ENCODE data around the gene TTYH2.

- PRO-cap, 7 experiments: peak in 1 of 7 experiments; most common plus-strand start chr17:73205955 (in 1)
Measured at GRCh38 chr17:73205107-73206449, 12.7 kb downstream of the COG1 start.

DNA sequence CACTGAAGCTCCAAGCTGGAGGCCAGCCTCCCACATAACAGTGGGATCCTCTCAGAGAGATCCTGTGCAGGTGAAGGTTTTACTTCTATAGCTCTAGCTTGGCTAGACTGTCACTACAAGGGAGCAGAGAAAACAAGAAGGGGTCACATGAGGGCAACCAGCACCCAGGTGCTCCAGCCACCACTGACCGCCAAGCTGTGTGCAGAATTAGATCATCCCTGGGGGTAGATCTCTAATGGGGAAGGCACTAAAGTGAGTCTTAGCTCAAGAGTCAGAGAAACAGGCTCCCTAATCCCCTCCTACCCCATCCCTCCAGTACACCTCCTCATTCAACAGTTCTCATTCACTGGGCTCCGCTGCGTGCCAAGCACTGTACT, 13.4 kb downstream of the CDC42EP4 start:
- PRO-cap, 7 experiments: no peak in any of the 7 experiments

DNA sequence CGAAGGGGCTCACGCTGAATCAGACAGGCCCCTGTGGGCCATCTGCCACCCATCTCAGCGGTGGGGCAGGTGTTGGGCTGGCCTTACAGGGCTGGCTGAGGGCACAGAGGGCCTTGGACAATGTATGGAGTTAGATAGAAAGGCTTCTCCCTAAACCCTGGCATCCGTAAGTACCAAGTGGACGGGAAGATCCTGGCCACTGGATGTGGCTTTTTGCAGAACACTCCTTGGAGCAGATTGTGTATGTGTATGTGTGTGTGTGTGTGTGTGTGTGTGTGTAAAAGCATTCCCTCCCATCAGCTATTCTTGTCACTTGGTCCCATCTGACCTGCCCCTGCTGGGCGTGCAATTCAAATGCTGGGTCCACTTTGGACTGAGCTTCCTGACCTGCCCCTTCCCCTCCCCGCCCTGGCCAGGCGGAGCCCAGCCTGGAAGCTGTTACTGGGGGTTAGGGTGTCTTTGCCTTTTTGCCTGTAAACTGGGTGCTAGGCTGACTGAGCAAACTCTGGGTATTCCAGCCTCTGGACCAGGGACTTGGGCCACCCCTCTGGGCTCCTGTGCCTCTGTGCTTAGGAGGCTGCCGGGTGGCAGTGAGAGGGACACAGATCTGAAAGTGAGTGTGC, 25.1 kb upstream of the CDC42EP4 start:
- PRO-cap, 7 experiments: no peak in any of the 7 experiments

DNA sequence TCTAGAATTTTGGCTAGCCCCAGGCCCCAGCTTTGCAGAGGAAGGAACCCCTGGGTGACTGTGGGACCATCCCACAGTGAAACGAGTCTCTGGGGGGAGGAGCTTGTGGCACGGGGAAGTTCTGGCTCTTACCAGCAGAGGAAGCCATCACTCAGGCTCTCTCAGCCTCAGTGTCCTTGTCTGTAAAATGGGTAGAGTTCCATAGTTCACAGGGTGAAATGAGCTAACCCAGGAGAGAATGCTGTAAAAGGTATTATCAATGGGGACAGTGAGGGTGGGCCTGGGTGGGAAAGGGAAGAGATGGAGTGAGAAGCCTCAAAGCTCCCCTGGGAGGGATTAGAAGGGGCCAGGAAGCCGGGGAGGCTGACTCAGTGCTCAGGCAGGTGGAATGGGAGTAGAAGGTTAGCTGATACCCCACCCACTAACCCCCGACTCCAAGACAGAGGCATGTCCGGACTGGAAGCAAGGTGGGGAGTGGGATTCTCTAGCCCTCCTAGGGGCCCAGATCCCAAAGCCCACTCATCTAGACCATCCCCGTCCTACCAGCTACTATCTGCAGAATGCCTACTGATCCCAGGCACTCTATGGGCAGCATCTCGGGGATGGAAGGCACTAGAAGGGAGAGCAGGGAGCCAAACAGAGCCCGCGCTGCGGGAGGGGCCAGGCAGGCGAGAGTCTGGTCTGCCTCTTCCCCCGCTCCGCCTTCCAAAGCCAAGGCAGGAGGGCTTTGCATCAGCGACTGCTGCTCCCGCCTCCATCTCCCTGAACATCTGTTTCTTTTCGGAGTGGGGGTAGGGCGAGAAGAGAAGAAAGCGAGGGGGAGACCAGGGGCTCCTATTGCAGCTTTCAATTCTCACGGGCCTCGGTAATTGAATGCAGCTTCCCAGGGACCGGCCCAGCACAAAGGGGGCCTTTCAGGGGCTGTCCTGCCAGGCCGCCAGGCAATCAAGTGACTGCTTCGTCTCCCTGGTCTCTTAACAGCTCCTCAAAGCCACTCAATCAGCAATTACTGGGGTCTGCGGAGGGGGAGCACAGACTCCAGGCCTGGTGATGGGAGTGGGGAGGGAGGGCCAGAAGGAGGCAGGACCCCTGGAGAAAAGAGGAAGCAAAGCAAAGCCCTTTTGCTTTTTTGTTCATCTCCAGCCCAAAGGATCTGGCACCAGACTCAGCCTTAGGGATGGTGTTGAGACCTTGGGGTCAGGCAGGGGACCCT, 31.2 kb upstream of the CDC42EP4 start:
- PRO-cap, 7 experiments: no peak in any of the 7 experiments

DNA sequence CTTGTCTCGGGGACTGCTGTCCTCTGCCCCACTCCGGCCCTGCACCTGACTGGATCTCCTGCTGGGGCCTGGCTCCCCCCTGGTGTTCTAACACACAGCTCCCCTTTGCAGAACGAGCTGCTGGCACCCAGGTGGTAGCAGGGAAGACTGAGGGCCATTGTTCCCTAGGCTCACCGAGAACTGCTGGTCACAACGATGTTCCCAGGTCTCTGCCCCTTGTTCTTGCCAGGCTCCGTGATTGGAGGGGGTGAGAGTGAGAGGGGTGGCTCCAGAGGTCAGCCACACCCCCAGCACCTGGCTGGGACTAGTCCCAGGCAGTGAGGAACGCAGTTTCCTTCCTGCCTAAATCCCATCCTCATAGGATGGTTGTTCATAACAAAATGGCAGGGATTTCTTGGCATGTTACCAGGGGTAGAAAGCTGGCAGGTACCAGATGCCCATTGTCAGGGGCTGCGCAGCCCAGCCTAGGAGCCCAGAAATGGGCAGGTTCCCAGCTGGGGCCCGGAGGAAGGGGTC, 52.1 kb upstream of the CDC42EP4 start:
- PRO-cap, 7 experiments: no peak in any of the 7 experiments

- PRO-cap, 7 experiments: no peak in any of the 7 experiments
Measured at GRCh38 chr17:73476867-73477365, 165.1 kb upstream of the CDC42EP4 start.

- PRO-cap, 7 experiments: no peak in any of the 7 experiments
Measured at GRCh38 chr17:73493244-73493700, 151.0 kb downstream of the SDK2 start.

DNA sequence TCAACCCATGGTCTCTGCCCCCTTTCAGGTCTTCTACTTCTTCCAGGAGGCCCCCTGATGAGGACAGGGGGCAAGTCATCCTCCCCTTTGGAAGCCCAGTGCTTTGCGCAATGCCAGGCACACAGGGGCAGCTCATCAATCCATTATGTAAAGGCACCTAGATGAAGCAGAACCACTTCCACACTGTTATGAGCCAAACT, 90.2 kb downstream of the SDK2 start:
- PRO-cap, 7 experiments: no peak in any of the 7 experiments

- PRO-cap, 7 experiments: no peak in any of the 7 experiments
Measured at GRCh38 chr17:73645098-73645913, 1.1 kb upstream of the SDK2 start.

DNA sequence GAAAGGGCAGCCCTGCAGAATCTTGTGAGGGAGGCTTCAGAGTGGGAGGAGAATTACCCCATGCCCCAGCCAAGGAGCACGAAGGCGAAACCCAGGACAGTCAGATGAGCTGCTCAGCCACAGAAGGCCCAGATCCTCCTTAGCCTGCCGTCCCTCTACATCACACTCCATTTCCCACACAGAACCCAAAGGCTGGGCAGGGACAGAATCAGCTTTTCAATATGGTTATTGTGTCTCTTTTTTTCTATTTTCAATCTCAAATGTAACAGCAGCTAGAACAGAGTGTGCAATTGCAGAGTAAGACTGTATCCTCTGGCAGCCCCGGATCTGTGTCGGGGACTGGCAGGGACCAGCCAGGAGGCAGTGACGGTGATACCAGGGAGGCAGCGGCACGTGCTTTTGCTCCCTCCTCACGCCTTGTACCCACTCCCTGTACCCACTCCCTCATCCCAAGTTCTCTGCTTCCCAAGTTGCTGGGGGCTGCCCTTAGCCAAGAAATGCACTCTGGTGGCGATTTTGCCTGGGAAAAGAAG, 3.8 kb upstream of the SDK2 start:
- PRO-cap, 7 experiments: no peak in any of the 7 experiments

GRCh38 chr17:74163469-74163918, 40.0 kb upstream of the RPL38 start:
- PRO-cap, 7 experiments: no peak in any of the 7 experiments

GRCh38 chr17:74205187-74205862, 1.8 kb downstream of the RPL38 start:
- PRO-cap, 7 experiments: no peak in any of the 7 experiments

DNA sequence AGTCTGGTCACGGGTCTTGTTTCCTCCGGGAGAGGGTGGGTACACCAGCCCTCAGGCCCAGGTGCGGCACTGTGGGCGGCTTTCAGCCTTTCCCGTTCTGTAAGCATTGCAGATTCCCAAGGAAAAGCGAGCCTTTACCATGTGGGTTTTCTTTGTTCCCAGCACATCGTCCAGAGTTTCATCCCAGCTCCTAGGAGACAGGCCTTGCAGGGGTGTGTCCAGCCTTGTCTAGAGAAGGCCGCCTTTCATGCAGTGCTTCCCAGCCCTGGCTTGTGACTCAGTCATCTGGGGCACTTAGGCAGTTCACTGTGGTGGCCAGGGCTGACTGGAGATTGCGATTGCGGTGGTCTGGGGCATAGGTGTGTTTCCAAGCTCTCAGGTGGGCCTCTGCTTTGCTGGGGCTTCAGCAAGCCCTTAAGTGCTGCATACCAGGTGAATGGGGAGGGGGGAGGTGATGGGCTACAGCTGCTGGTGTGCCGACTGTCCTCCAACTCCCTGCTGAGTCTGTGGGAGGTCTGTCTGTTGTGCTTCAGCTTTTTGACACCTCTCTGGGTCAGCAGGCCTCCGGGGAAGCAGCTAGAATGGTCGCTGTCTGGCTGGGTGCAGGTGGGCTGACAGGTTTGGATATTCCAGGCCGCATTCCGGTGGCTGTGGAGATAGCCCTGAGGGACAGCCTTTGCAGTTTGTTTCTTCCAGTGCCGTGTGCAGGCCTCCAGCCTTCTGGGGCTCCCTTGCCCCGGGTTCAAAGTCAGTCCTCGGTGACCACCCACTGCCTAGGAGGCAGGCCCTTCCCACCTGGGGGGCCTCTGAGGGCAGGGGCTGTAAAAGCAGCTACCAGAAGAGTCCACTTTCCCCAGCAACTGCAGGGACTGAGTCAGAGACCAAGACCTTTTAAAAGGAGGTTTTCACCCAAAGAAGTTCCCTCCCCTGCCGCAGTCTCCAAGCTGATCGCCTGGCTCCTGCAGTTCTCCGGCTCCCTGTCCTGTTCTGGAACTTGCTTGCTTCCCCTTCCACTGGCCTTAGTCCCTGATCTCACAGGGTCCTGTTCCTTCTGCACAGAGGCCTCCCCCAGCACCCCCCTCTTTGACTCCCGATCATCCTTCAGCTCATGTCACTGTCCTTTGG, 2.2 kb upstream of the TTYH2 start:
- PRO-cap, 7 experiments: no peak in any of the 7 experiments

- PRO-cap, 7 experiments: peak in 7 of 7 experiments; most common plus-strand start chr17:74213571 (in 7); most common minus-strand start chr17:74213342 (in 2)
Measured at GRCh38 chr17:74212888-74213795, at the start of gene TTYH2. TTYH2 (plus strand) TSS chr17:74213571.

DNA sequence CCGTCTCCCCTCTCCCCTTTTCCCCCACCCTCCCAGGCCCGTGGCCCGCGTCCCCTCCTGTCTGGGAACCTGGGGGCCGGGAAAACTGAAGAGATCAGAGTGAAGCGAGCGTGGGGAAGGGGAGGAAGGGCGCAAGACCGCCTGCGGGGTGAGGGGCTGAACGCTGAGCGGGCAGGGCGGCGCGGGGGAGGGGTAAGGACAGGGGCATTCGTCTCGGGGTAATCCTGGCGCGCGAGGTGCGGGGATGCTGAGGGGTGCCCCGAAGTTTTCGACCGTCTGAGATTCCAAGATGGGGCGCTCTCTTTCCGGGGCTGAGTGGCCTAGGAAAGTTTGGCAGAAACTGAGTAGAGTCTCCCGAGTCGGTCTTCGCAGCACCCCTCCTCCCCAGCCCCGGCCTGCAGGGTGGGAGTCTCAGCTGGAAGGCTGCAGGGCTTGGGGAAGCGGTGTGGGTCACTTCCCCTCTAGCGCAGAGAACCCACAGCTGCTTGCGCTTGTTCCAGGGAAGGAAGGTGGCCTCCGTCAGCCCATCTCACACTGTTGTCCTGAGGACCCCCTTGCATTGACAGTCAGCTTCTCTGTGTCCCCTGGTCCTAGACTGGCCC, 574 bp downstream of the TTYH2 start:
- PRO-cap, 7 experiments: no peak in any of the 7 experiments

DNA sequence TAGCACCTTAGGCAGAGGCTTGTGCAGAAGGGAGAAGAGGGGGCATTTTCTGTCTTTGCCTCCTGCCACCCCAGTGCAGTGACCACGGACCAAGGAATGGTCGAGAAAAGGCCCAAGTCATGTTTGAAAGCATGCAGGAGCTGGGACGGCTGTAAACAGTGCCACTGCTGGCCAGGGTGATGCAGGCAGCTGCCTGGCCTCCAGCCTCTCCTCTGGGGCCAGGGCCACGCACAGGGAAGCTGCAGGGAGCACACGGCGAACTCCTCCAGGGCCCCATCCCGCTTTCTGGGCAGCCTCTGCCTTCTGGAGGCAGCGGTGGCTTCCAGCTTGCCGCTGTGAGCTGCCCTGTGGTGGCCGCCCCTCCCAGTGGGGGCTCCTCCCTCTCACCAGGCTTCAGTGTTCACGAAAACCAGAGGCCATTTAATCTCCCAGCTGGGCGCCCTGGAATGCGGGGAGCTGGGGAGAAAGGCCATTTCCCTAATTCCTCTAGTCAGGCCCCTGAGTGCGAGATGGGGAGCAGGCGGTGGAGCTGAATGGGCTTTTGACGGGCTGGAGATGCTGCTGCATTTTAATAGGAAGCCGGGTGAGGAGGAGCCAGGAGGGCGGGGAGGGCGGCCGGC, 28.8 kb upstream of the DNAI2 start:
- PRO-cap, 7 experiments: no peak in any of the 7 experiments

DNA sequence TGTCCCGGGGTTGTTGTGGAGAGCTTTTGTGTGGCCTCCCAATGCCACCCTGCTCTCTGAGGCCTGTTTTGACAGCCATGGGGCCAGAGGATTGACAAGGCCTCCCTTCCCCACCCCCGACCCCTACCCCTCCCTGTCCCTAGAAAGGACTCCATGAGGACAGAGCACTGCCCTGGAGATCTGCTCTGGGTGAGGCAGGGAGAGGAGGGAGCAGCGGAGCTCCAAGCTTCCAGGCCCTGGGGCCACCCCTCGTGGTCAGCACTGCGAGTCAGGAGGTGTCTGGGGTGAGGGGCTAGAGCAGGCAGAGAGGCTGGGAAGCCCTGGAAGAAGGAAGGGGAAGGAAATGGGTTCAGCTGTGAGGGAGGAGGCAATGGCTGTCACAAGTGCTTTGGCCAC, 28.3 kb upstream of the DNAI2 start:
- PRO-cap, 7 experiments: no peak in any of the 7 experiments

DNA sequence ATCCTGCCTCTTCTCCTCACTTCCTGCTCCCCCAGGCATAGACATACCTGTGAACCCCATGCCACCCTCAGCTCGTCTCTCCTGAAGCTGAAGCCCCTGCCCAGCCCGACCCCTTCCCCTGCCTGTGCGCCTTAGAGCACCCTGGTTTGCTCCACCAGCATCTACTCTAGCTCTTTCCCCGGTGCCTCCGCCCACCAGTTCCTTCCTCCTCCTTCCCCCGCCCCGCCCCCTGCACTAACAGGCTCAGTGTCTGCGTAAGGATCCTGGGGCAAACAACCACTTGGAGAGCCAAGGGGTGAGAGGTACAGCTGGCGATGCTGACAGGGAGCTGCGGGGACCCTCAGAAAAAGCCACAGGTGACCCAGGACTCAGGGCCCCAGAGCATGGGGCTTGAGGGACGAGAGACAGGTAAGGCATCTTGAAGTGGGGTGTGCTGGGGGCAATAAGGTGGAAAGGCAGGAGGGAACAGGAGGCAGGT, 2.0 kb downstream of the GPR142 start:
- PRO-cap, 7 experiments: no peak in any of the 7 experiments

- PRO-cap, 7 experiments: no peak in any of the 7 experiments
Measured at GRCh38 chr17:74379358-74379838, 12.1 kb downstream of the GPR142 start.

- PRO-cap, 7 experiments: no peak in any of the 7 experiments
Measured at GRCh38 chr17:74419769-74420462, 12.0 kb upstream of the GPRC5C start.